ENCODE results near the genes LRRC37B, PSMD11, MYO1D, TMEM98 and CCL11.

DNA sequence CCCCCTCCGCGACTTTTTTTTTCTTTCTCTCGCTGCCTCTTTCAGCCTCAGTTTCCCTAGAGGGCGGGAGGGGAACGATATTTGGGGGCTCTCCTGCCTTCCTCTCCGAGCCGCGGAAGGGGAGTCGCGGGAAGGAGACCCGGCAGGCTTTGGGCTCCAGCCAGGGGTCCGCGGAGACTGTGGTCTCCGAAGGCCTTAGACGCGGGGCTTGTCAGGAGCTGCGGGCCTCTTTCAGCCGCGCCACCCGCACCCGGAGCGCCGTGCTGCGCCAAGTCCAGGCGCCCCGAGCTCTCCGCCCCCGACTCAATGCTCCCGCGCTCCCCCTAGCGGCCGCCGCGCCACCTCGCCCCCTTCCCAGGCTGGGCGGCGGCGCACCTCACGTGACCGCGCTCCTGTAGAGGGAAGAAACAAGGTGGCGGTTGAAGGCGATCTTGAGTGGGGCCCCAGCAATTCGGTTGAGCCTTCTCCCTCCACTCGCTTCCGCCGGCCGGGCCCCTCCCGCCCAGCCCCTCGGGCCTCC lies at the start of gene LRRC37B:
LRRC37B (plus strand) TSS at position 383 of the 520 bp plus-strand sequence.
- PRO-cap, 3 experiments = peak in 3 of 3 experiments; most common plus-strand start position 397 of the sequence (in 3); most common minus-strand start position 262 of the sequence (in 1)
- RAMPAGE, long total RNA, 4 experiments = no peak in any of the 4 experiments
- RRBS = 2% methylated on average over 11 of the region's 50 CpGs

DNA sequence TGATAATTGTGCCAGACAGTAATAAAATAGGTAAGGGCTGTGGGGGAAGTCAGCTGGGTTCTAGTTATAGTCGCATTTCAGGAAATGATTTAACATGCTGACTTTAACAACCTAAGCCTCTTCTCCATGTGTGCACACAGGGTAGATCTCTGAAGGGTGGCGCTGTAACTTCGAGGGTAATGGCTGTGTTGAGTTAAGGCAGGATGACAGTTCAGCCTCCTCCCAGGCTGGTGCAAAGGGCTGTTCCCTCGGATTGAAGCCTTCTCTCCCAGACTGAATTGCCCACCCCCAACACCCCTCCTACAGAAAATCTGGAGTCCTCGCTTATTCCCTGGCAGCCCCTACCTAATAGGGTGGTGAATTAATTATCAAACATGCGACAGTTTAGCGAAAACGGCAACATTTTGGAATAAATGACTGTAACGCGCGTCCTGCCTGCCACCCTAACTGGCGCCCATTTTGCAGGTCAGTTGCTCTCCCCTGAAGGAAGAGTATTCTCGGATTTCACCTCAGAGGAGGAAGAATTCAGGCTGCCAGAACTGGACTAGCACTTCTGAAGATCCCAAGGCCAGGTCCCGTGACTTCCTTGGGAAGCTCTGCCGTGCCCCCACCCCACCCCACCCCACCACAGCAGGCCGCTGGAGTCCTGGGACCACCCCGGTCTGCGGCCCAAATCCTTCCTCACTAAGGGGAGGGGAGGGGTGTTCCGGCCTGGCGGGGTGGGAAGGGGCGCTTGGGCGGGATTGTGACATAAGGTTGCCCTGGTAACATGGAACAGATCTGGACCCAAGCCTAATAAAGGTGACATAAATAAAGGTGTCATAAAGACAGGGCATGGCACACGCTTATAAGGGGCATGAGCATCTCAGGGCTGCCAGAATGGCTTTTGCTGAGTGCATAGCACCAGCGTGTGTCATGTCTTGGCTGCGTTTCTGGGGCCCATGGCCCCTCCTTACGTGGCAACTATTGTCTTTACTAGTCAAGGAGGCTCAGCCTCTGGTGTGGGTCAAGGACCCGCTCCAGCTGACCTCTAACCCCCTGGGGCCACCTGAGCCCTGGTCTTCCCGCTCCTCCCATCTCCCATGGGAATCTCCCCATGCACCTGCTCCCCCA lies 13.4 kb downstream of the LRRC37B start:
- PRO-cap, 3 experiments = no peak in any of the 3 experiments
- RAMPAGE, long total RNA, 4 experiments = no peak in any of the 4 experiments
- RRBS = no CpG with 5 or more reads among the region's 28 CpGs

- PRO-cap, 3 experiments = no peak in any of the 3 experiments
- RAMPAGE, long total RNA, 4 experiments = no peak in any of the 4 experiments
- RRBS = no CpG with 5 or more reads among the region's 48 CpGs
Measured at GRCh38 chr17:32083536-32084647, 58.4 kb upstream of the RHOT1 start.

GRCh38 chr17:32127289-32127916 lies 14.9 kb upstream of the RHOT1 start:
- PRO-cap, 3 experiments = peak in 3 of 3 experiments; most common plus-strand start chr17:32127595 (in 2); most common minus-strand start chr17:32127505 (in 2)
- RAMPAGE, long total RNA, 4 experiments = start-site peak on the plus strand in 1 of 4 experiments, at chr17:32127571-32127617 at its widest, 7 reads per replicate
- RRBS = 2% methylated on average over 13 of the region's 25 CpGs

DNA sequence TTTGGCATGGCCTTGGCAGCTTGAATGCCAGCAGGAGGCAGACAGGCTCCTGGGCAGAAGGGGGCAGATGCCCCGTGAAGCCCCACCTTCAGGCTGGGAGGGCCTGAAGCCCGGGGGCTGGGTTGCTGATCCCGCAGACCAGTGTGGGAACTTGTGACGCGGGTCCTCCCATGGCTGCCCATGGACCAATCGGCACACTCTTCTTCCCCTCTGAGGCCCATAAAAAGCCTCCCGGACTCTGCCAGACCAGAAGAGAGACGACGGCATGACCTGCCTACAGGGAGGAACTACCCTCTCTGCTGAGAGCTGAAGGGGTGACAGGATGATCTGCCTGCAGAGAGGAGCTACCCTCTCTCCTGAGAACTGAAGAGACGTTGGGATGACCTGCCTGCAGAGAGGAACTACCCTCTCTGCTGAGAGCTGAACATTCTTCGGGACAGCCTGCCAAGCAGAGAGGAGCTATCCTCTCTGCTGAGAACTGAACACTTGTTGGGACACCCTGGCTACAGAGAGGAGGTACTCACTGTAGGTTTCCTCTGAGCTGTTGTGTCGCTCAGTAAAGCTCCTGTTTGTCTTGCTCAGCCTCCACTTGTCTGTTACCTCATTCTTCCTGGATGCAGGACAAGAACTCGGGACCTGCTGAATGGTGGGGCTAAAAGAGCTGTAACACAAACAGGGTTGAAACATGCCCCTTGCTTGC lies 17.6 kb downstream of the RHOT1 start:
- PRO-cap, 3 experiments = no peak in any of the 3 experiments
- RAMPAGE, long total RNA, 4 experiments = no peak in any of the 4 experiments
- RRBS = no CpG with 5 or more reads among the region's 13 CpGs

- PRO-cap, 3 experiments = peak in 1 of 3 experiments; most common minus-strand start chr17:32299054 (in 1)
- RAMPAGE, long total RNA, 4 experiments = no peak in any of the 4 experiments
- RRBS = no CpG with 5 or more reads among the region's 6 CpGs
Measured at GRCh38 chr17:32298833-32299165, 33.2 kb downstream of the RHBDL3 start.

- PRO-cap, 3 experiments = no peak in any of the 3 experiments
- RAMPAGE, long total RNA, 4 experiments = no peak in any of the 4 experiments
- RRBS = no CpG with 5 or more reads among the region's 10 CpGs
Measured at GRCh38 chr17:32358925-32359289, 8.9 kb downstream of the ZNF207 start.

DNA sequence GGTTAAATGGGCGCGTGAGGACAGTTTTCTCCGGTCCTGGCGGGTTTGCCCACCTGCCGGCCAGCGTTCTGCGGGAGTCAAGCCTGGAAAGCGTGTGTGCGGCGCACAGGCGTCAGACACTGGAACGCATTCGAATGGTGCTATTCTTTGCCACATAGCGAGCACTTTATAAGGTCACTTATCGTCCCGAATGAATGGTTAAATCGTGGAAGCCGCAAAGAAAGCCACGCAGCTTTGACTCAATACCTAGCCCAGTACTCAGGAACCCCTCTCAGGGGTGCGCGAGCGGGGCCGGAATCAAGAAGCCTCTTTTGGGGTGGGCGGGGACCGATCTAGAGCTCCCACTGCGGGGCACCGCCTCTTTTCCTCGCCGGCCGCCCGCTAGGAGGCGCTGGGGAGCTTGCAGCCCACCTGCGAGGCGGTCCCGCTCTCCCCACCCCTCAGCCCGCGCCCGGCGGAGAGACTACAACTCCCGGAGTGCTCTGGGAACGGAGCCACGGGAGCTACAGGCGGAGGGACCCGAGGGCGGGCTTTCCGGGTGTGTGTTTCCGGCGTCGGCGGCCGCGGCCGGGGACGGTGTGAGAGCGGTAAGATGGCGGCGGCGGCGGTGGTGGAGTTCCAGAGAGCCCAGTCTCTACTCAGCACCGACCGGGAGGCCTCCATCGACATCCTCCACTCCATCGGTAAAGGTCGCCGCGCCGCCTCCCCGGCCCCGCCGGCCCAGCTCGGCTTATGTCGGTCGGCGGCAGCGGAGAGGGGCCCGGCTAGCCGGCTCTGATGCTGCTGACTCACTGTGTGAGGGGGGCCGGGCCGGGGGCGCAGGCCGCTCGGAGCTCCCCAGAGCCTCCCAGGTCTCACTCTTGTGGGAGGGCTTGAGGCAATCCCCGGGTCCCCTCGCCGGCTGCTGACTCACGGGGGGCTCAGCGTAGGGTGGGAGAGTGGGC lies at the start of gene PSMD11:
PSMD11 (plus strand) TSS at position 579 of the 944 bp plus-strand sequence.
- PRO-cap, 3 experiments = peak in 3 of 3 experiments; most common plus-strand start position 557 of the sequence (in 2); most common minus-strand start position 790 of the sequence (in 1)
- RAMPAGE, long total RNA, 4 experiments = start-site peak on the plus strand in 3 of 4 experiments, centred at positions 553 to 573 of the sequence, 453 to 609 reads per replicate
- RRBS = 1% methylated on average over 52 of the region's 87 CpGs

GRCh38 chr17:32485765-32486361 lies 930 bp upstream of the CDK5R1 start:
- PRO-cap, 3 experiments = peak in 2 of 3 experiments; most common plus-strand start chr17:32486156 (in 2); most common minus-strand start chr17:32486057 (in 1)
- RAMPAGE, long total RNA, 4 experiments = no peak in any of the 4 experiments
- RRBS = no CpG with 5 or more reads among the region's 24 CpGs

DNA sequence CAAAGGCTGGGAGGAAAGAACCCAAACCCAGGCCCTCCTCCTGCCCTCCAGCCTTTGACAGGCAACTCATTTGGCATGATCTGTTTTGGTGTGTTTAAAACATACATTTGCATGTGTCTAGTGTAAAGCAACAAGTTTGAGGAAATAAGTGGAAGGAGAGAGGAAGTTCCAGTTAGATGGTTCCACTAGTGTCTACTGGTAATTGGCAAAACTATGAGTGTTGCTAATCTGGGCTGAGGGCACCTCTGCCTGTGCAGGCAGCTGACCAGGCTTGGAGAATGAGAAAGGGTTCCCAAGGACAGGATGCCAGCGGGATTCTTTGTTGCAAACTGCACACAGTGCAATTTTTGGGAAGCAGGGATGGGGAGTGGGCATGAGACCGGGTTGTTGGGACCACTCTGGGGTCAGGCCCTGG lies 6.1 kb downstream of the CDK5R1 start:
- PRO-cap, 3 experiments = no peak in any of the 3 experiments
- RAMPAGE, long total RNA, 4 experiments = no peak in any of the 4 experiments
- RRBS = 94% methylated on average over 1 of the region's 2 CpGs

DNA sequence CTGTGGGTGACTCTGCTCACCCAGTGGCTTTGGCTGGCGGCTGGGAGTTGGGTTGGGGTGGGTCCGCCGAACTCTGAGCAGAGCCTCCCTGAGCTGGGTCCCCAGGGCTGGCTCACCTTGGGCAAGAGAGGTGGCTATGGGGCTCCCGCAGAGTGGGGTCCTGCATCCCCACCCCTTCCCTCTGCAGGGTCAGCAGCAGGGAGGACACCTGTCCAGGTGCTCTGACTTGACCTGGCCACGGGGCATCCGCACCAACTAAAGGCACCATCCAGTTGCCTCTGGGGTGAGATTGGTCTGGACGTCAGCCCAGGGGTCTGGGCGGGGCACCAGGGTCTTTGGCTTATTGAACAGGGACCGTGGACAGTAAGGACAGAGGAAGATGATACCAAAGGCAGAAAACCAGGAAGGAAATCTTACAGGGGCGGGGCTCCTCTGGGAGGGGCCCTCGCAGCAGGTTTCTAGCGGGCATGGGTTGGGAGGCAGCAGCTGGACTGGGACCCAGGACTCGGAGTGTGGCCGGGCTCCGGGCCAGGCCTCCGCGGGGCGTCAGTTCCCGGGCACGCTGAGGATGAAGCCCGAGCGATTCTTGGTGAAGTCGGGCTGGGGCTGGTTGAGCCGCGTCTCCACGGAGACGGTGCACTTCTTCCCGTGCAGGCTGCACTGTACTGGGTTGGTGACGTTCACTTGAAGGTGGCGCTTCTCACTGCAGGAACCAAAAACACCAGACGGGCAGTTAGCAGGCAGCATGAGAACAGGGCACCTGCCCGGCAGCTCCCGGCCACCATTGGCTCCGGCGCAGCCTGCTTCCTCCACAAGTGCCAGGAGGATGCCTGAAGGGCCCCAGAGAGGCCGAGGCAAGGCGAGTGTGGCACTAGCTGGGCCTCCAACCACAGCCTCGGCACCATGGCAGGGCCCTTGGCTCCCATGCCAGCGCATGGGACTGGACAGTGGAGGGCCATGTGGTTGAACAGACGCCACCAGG lies 7.7 kb downstream of the CDK5R1 start:
- PRO-cap, 3 experiments = peak in 2 of 3 experiments; most common plus-strand start position 724 of the sequence (in 2)
- RAMPAGE, long total RNA, 4 experiments = no peak in any of the 4 experiments
- RRBS = no CpG with 5 or more reads among the region's 40 CpGs

- PRO-cap, 3 experiments = no peak in any of the 3 experiments
- RAMPAGE, long total RNA, 4 experiments = no peak in any of the 4 experiments
- RRBS = no CpG with 5 or more reads among the region's 13 CpGs
Measured at GRCh38 chr17:32520856-32521733, 34.3 kb downstream of the CDK5R1 start.

DNA sequence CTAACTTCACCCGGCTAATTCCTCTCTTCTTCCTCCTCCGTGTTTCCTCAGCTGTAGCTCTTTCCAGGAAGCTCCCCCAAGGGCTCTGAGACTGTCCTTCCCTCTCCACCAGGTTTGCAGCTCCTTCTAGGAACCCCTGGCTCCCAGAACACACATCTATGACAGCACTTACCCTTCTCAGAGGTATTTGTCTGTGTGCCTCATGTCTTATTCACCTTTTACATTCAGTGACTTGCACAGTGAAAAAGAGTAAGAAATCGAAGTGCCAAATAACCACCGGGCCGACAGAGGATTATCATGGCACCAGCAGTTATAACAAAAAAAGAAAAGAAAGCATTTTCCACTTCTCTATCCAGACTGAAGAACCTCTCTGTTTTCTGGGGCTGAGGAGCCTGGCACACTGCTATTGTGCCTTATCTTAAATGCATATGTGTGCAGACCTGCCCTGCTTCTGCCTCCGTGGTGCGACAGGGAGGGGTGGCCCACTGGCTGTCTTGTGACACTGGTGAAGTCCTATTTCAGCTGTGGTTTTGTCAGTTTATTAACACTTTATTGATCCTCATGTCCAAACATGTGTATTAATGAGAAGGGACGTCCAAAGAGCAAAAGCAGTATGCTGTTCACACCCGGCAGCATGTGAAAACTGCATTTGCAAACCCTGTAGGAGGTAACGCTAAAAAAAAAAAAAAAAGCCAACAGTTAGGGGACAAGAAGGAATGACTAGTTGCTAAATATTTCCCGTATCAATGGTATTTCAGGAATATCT lies 55.3 kb downstream of the CDK5R1 start:
- PRO-cap, 3 experiments = no peak in any of the 3 experiments
- RAMPAGE, long total RNA, 4 experiments = no peak in any of the 4 experiments
- RRBS = no CpG with 5 or more reads among the region's 11 CpGs

DNA sequence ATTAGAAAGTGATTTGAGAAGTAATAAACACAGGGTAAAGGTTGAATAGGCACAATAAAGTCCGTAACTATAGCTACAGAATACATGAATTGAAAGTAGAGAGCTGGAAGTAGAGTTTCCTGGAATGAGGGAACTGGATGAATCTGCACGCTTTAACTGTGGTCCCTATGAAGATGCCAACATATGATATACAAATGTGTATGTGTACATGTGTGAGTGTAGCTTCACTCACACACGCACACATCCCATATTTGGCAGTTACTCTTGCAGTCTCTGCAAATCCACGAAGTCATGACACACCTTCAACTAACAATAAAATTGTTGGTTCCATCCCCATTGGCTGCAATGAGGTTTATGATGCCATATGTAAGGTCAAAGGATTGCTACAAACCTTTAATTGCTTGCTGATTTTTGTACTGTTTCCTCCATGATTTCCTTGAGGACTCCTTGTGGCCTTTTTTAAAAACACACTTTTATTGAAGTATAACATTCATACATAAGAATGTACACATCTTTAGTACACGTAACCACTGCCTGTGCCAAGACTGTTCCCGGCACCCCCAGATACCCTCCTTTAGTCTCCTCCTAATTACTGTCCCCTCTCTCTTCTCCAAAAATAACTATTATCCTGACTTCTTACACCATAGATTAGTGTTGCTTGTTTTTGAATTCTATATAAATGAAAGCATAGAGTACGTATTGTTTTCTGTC lies 22.0 kb downstream of the MYO1D start:
- PRO-cap, 3 experiments = no peak in any of the 3 experiments
- RAMPAGE, long total RNA, 4 experiments = no peak in any of the 4 experiments
- RRBS = no CpG with 5 or more reads among the region's 7 CpGs

DNA sequence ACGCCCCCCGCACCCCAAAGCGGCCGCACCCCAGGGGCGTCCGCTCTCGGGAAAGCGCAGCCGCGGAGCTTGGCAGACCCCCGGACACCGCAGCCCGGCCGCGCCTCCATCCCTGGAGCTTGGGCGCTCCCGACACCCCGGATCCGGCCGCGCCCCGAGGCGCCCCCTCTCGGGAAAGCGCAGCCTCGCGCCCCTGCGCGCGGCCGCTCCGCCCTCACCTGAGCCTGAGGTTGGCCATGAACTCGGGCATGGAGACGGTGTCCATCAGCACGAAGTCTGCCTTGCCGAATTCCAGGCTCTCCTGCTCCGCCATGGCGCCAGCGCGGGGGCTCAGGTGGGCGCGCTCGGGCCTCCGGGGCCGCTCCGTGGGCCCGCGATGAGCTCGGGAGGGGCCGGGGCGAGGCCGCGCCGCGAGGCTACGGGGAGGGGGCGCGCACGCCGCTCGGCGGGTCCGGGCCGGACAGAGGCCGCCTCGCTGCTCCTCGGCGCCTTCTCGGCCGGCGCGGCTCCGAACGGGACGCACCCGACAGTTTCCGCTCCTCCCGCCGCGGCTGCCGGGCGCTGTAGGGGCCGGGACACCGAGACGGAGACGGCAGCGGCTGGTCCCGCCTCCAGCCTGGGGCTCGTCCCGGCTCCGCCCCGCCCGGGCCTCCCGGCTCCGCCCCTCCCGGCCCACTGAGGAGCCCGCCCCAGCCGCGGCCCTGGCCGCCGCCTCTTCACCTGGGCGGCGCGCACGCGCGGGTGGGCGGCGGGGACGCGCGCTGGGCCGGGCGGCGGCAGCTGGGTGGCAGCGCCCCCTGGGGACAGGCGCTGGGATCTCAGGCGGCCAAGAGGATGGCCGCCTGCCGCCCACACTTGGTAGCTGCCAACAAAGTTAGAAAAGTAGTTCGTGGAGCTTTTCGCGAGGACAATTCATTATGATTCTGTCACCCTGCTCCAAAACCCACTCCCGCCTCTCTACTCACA lies at the start of gene MYO1D:
MYO1D (minus strand) TSS at position 565 of the 966 bp plus-strand sequence.
- PRO-cap, 3 experiments = peak in 3 of 3 experiments; most common plus-strand start position 813 of the sequence (in 2); most common minus-strand start position 553 of the sequence (in 3)
- RAMPAGE, long total RNA, 4 experiments = start-site peak on the plus strand in 1 of 4 experiments, centred at position 213 of the sequence, 8 reads per replicate; start-site peak on the minus strand in 1 of 4 experiments, centred at position 362 of the sequence, 31 reads per replicate
- RRBS = under 1% methylated on average over 65 of the region's 124 CpGs

- PRO-cap, 3 experiments = peak in 3 of 3 experiments; most common plus-strand start chr17:32927810 (in 2); most common minus-strand start chr17:32928162 (in 3)
- RAMPAGE, long total RNA, 4 experiments = start-site peak on the plus strand in 4 of 4 experiments, at chr17:32928155-32928221 at its widest, 56 to 1,273 reads per replicate
- RRBS = 1% methylated on average over 64 of the region's 114 CpGs
Measured at GRCh38 chr17:32927576-32928935, at the start of gene TMEM98. TMEM98 (plus strand) TSS chr17:32928153.

- PRO-cap, 3 experiments = peak in 1 of 3 experiments; most common plus-strand start chr17:33291595 (in 1)
- RAMPAGE, long total RNA, 4 experiments = no peak in any of the 4 experiments
- RRBS = 0% methylated on average over 10 of the region's 92 CpGs
Measured at GRCh38 chr17:33290873-33292052, 1.8 kb downstream of the ASIC2 start.

DNA sequence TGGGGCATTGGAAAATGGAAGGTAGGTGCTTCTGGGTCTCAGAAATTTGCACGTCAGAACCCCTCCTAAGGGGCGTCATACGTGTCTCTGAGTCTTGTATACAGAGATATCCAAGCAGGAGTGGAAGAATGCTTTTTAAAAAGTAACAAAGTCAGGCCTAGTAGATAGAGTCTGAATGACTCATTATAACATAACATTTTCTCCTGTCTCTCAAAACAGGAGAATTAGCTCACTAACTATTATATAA lies 86.2 kb upstream of the CCL2 start:
- PRO-cap, 3 experiments = no peak in any of the 3 experiments
- RAMPAGE, long total RNA, 4 experiments = no peak in any of the 4 experiments
- RRBS = no CpG with 5 or more reads among the region's 3 CpGs

DNA sequence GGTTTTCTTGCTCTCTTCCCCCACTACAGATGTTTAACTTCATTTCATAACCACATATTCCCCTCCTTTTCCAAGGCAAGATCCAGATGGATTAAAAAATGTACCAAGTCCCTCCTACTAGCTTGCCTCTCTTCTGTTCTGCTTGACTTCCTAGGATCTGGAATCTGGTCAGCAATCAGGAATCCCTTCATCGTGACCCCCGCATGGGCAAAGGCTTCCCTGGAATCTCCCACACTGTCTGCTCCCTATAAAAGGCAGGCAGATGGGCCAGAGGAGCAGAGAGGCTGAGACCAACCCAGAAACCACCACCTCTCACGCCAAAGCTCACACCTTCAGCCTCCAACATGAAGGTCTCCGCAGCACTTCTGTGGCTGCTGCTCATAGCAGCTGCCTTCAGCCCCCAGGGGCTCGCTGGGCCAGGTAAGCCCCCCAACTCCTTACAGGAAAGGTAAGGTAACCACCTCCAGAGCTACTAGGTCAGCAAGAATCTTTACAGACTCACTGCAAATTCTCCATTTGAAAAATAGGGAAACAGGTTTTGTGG lies at the start of gene CCL11:
CCL11 (plus strand) TSS at position 278 of the 544 bp plus-strand sequence.
- PRO-cap, 3 experiments = no peak in any of the 3 experiments
- RAMPAGE, long total RNA, 4 experiments = no peak in any of the 4 experiments
- RRBS = no CpG with 5 or more reads among the region's 5 CpGs

GRCh38 chr17:35006777-35007446 lies 26.6 kb downstream of the LIG3 start:
- PRO-cap, 3 experiments = no peak in any of the 3 experiments
- RAMPAGE, long total RNA, 4 experiments = no peak in any of the 4 experiments
- RRBS = no CpG with 5 or more reads among the region's 4 CpGs

All from adrenal gland (tissue), 7 donors.